Vein endothelial cell (primary cell): ENCODE measurements around a stretch of chr7.

DNA sequence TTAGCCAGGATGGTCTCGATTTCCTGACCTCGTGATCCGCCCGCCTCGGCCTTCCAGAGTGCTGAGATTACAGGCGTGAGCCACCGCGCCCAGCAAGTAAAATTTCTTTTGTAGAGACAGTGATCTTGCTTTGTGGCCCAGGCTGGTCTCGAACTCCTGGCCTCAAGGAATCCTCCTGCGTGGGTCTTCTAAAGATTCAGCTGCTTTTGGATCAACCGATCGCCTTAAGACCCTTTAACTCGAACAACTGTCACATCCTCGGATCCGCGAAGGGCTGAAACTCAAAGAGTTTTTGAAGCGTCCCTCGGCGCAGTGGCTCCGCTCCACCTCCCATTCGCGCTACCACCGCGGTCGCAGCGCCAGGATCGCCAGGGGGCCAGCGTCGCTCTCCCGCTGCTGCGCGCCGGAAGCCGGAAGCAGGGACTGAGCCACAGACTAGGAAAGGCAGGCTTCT lies 25.2 kb downstream of the KCTD7 start:
- CAGE, long polyA plus RNA = no peak

- CAGE, long polyA plus RNA = no peak
These were observed 39.8 kb downstream of the KCTD7 start for GRCh38 chr7:66668293-66669029.

- CAGE, long polyA plus RNA = no peak
These were observed 53.8 kb downstream of the KCTD7 start for GRCh38 chr7:66682327-66683069.

DNA sequence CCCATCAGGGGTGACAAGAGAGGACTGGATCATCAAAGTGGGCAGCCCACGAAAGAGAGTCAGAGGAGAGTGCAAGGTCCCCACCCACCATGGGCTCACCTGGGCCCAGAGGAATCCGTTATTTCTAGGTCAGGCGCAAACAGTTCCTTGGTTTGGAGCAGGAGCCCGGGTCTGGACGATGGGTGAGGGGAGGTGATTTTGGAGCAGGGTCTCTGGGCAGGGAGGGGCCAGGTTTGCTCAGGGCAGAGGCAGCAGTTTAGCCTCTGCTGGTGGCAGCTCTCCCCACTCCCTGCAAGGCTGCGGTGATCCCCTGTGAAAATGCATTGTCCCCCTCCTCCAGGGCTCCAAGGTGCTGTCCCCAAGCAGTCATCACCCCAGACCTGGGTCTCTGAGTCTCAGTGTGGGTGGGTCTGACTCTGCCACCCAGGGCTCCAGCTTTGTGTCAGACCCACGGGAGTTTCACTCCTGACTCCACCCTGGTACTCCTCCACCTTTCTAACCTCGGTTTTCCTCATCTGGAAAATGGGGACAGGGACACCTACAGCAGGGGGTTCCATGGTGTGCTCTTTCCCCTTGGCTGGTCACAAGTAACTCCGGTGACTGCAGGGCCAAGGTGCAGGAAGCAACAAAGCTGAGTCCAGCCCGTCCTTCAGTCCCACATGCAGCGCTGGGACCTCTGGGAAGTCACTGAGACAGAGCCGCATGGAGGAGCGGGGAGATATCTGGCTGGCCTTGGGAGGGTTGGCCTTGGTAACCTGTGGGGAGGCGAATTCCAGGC lies 42.0 kb upstream of the RABGEF1 start:
- CAGE, long polyA plus RNA = no peak

- CAGE, long polyA plus RNA = no peak
These were observed 31.2 kb downstream of the TMEM248 start for GRCh38 chr7:66952130-66952809.

GRCh38 chr7:66986228-66986890 lies 9.0 kb downstream of the SBDS start:
- CAGE, long polyA plus RNA = no peak

- CAGE, long polyA plus RNA = no peak
These were observed 21.1 kb downstream of the TYW1 start for GRCh38 chr7:67017775-67018175.

- CAGE, long polyA plus RNA = no peak
These were observed 462.1 kb downstream of the SPDYE21 start for GRCh38 chr7:67738718-67739345.

DNA sequence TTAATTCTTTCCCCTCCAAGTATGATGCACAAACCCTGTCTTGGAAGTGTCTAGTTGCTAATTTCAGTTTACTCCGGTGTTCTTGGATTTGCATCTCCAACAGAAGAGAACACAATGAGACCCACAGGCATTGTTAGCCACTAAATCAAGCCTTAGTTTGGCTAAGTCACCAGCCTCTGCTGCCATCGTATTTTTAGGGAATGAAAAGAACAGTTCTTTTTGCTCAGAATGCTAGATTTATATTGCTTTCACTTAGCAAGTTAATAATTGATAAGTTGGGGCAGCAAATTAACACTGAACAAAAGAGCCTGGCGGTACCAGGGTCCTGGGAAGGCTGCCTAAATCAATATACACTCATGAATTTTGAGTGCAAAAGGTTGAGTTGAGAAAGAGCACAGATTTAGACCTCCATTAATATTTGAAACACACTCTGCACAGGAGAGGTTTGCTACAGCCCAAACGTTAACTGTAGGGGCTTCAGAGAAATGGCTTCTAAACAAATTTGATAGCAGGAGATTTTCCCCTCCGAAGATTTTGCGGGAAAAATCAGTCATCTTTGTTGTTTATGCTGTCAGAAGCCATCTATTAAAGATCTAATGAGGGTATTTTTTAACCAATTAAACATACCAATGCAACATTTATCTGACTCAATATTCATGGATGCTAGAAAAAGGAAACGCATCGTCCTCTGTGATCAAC lies 487.6 kb downstream of the SPDYE21 start:
- CAGE, long polyA plus RNA = no peak

GRCh38 chr7:68562045-68562511 lies 1036.2 kb upstream of the AUTS2 start:
- CAGE, long polyA plus RNA = no peak

- CAGE, long polyA plus RNA = no peak
These were observed 536.0 kb upstream of the AUTS2 start for GRCh38 chr7:69062315-69062709.

DNA sequence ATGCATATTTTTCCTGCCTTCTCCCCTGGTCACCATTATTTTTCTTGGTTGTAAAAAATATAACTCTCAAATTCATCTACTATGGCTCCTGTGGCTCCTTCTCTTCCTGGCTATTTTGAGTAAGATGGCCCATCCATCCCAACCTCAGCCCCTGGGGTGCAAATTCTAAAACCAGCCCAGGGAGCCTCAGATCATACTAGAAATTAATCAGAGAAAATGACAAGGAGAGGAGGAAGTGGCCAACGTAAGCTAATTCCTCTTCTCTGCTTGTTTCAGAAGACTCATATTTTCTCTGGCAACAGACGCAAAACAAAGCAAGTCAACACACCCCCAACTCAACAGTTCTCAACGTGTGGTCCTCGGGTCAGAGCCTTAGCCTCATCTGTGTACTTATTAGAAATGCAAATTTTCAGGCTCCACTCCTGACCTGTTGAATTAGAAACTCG lies 414.0 kb upstream of the AUTS2 start:
- CAGE, long polyA plus RNA = no peak

DNA sequence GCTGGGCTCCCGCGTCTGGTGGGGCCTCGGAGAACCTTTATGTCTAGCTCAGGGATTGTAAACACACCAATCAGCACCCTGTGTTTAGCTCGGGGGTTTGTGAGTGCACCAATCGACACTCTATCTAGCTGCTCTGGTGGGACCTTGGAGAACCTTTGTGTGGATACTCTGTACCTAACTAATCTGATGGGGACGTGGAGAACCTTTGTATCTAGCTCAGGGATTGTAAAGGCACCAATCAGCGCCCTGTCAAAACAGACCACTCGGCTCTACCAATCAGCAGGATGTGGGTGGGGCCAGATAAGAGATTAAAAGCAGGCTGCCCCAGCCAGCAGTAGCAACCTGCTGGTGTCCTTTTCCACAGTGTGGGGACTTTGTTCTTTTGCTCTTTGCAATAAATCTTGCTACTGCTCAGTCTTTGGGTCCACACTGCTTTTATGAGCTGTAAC lies 204.0 kb upstream of the AUTS2 start:
- CAGE, long polyA plus RNA = no peak

- CAGE, long polyA plus RNA = no peak
These were observed 185.6 kb upstream of the AUTS2 start for GRCh38 chr7:69412475-69413183.

DNA sequence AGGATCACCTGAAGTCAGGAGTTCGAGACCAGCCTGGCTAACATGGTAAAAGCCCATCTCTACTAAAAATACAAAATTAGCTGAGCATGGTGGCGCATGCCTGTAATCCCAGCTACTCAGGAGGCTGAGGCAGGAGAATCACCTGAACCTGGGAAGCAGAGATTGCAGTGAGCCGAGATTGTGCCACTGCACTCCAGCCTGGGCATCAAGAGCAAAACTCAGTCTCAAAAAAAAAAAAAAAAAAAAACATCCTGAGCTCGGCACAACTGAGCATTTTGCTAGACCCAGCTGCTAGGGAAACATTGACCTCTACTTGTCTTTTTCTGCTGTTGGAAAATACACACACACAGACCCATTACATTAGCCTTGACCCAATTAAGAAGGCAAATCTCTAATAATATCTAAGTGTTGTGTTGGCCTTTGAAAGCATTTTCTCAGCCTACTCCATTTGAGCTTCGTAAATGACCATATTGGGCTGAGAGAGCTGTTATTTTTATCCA lies 92.4 kb upstream of the AUTS2 start:
- CAGE, long polyA plus RNA = no peak

GRCh38 chr7:69721631-69722037 lies 123.4 kb downstream of the AUTS2 start:
- CAGE, long polyA plus RNA = no peak

- CAGE, long polyA plus RNA = no peak
These were observed 346.1 kb downstream of the AUTS2 start for GRCh38 chr7:69944143-69944956.

DNA sequence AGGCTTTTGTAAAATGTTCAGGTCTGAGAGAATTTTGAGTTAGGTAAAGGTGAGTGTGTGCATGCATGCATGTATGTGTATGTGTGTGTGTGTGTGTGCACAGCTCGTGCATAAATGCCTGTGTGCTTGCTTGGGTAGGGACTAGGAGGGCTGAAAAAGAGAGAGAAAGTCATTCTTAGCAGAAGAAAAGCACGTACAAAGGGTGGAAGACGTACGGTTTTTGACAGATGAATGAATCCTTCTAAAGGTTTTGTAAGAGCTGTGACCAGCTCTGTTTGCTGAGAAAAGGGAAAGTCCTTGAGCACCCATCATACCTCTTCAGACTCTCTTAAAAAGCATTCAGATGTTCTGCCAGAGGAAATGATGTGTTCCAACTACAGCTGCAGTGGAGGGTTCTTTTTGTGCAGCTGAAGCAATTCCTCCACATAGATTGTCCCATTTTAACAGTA lies 364.4 kb downstream of the AUTS2 start:
- CAGE, long polyA plus RNA = no peak

- CAGE, long polyA plus RNA = no peak
These were observed 427.7 kb downstream of the AUTS2 start for GRCh38 chr7:70025957-70026303.

- CAGE, long polyA plus RNA = no peak
These were observed 437.5 kb upstream of the GALNT17 start for GRCh38 chr7:70694272-70695020.